Panc1 (cell line): ENCODE results near the gene CENPX.

DNA sequence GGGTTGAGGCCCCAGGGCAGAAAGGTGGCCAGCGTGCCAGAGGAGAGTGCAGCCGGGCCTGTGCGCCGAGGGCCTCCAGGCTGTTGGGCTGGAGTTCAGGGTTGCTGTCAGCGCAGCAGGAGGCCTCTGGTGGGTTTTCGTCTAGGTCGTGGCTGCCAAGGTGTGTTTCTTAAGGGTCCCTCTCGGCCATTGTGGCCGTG, 5.3 kb downstream of the HGS start:
- RRBS, 2 experiments = 87 to 91% methylated on average over 2 of the region's 9 CpGs

- RRBS, 2 experiments = 71% methylated on average over 3 of the region's 13 CpGs; no CpG with 5 or more reads in 1 of the 2 experiments
Measured at GRCh38 chr17:81823634-81823995, 9.5 kb downstream of the MCRIP1 start.

- RRBS, 2 experiments = 81 to 91% methylated on average over 3 of the region's 36 CpGs
Measured at GRCh38 chr17:81838629-81839557, 4.0 kb upstream of the PPP1R27 start.

GRCh38 chr17:81840719-81841265, 5.9 kb upstream of the PPP1R27 start:
- RRBS, 2 experiments = 79% methylated on average over 1 of the region's 11 CpGs; no CpG with 5 or more reads in 1 of the 2 experiments

GRCh38 chr17:81845823-81846317, 11.0 kb upstream of the PPP1R27 start:
- RRBS, 2 experiments = 88 to 100% methylated on average over 2 of the region's 17 CpGs

GRCh38 chr17:81870319-81870955, 700 bp downstream of the ARHGDIA start:
- RRBS, 2 experiments = under 1 to 5% methylated on average over 35 to 37 of the region's 55 CpGs

GRCh38 chr17:81870956-81871184, 267 bp downstream of the ARHGDIA start:
- RRBS, 2 experiments = 2 to 7% methylated on average over 6 of the region's 35 CpGs

- RRBS, 2 experiments = 81 to 87% methylated on average over 3 of the region's 12 CpGs
Measured at GRCh38 chr17:81903113-81903634, 1.1 kb downstream of the NPB start.

GRCh38 chr17:81910236-81910897, 832 bp downstream of the PCYT2 start:
- RRBS, 2 experiments = 2 to 7% methylated on average over 3 of the region's 26 CpGs

GRCh38 chr17:81959192-81959688, 1.7 kb downstream of the NOTUM start:
- RRBS, 2 experiments = 21 to 27% methylated on average over 21 to 30 of the region's 40 CpGs

DNA sequence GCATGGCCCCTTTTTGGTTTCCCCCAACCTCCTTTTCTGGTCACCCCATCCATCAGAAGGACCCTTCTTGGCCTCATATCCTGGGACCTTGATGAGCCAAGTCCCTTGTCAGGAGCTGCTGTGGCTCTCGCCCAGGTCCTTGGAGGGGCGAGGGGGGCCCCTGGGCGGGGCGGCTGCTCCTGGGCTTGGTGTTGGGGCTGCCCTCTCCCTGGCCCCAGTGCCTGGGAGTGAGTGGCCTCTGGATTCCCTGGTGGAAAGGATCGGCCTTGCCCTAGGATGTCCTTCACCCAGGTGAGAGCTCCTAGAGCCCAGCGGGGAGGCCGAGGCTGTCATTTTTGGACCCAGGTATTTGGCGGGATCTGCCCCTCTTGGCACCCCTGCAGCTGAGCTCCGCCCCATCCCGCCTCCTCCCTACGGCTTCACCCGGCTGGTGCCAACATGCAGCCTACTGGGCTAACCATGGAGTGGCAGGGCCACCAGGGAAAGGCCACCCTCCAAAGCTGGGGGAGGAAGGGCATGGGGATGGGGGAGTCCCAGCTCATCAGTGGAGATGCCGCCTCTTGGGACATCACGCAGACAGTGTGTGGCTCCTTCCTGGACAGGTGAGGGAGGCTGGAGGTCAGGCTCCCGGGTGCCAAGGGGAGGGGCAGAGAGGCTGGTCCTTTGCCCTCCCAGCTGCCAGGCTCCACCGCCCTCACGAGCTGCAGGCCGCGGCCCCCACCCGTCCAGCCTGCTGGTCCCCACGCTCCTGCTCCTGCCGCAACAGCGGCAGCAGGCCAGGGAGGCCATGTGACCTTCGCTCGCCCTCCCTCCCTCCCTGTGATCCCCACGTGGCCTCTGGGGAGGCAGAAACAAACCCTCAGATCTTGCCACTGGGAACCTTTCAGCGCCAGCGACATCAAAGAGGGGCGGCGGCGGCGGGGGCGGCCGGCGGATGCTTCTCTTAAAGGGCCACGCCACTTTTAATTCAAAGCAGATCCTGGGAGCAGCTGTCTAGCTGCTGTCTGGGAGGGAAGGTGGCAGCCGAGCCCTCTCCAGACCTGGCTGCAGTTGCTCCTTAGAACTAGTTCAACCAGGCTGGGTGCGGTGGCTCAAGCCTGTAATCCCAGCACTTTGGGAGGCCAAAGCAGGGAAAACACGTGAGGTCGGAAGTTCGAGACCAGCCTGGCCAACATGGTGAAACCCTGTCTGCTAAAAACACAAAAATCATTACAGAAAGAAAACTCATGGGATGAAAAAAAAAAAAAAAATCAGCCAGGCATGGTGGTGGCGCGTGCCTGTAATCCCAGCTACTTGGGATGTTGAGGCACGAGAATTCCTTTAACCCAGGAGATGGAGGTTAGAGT, 6.7 kb upstream of the NOTUM start:
- RRBS, 2 experiments = no CpG with 5 or more reads among the region's 44 CpGs

GRCh38 chr17:81996191-81997006, 19.0 kb downstream of the ASPSCR1 start:
- RRBS, 2 experiments = no CpG with 5 or more reads among the region's 42 CpGs

DNA sequence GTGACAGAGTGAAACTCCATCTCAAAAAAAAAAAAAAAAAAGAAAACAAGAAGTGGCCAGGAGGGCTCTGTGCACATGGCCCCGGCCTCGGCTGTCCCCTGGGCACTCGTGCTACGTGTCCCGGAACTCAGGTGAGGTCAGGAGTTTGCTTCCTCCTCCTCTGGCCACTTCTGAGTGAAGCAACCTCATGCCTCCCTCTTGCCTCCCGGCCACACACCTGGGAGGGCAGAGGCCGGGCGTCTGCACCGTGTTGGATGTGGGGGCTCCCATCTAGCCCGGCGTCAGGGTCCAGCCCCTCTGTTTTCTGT, 22.1 kb downstream of the ASPSCR1 start:
- RRBS, 2 experiments = 90 to 93% methylated on average over 9 to 10 of the region's 11 CpGs

DNA sequence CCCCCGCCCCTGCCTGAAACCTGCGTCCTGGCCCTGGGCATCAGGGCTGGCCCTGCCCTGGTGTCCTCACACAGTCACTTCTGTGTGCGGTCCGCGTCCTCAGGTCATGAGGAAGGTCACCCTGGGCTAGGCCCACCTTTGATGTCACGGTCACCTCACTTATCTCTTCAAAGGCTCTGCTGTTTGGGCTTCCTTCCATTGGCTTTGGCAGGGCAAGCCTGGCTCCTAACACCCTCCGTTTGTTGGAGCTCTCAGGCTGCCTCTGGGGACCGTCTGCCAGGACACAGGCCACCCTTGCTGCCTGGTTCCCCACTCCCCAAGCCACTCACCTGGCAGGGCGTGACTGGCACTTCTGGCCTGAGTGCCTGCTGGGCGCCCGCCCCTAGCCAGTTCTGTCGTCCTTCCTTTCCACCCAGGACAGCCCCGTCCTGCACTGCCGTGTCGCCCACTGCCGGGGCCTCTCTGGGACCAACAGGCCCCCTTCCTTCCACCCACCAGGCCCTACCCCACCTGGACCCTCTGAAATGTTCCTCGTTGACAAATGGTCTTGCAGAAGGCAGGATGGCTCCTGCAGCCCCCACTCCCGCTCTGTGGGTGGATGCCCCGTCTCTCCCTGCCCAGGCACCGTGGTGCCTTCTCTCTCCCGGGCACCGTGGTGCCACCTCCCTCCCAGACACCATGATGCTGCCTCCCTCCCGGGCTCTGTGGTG, 8.7 kb downstream of the CENPX start:
- RRBS, 2 experiments = 44 to 50% methylated on average over 3 of the region's 23 CpGs

GRCh38 chr17:82022772-82023156, at the start of gene CENPX:
Gene CENPX, minus strand, starts transcription at chr17:82022878.
- RRBS, 2 experiments = 1 to 6% methylated on average over 24 of the region's 39 CpGs

GRCh38 chr17:82060587-82060978, 5.0 kb downstream of the DUS1L start:
- RRBS, 2 experiments = 88 to 95% methylated on average over 3 to 4 of the region's 11 CpGs

- RRBS, 2 experiments = 1 to 5% methylated on average over 51 to 52 of the region's 90 CpGs
Measured at GRCh38 chr17:82096858-82097978, 818 bp downstream of the FASN start.

GRCh38 chr17:82196283-82196594, 16.4 kb downstream of the CCDC57 start:
- RRBS, 2 experiments = 73% methylated on average over 2 of the region's 9 CpGs; no CpG with 5 or more reads in 1 of the 2 experiments

GRCh38 chr17:82225160-82225727, 3.6 kb upstream of the SLC16A3 start:
- RRBS, 2 experiments = 60% methylated on average over 3 of the region's 20 CpGs; no CpG with 5 or more reads in 1 of the 2 experiments

DNA sequence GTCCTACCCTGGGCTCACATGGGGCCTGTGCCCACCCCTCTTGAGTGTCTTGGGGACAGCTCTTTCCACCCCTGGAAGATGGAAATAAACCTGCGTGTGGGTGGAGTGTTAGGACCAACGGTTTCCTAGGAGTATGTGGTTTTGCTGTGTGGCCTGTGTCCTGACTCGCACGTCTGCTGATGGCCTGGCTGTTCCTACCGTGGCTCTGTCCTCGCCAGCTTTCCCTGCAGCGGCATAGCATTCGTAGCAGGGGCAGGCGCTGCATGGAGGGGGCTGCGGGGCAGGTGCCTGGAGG, 10.5 kb downstream of the SLC16A3 start:
- RRBS, 2 experiments = no CpG with 5 or more reads among the region's 10 CpGs